Placental pericyte (primary cell): ENCODE data around the genes TNS3 and C7orf57.

GRCh38 chr7:47283246-47283997, 298.5 kb downstream of the TNS3 start:
- CAGE, long polyA plus RNA = no peak

GRCh38 chr7:47315315-47315903, 266.5 kb downstream of the TNS3 start:
- CAGE, long polyA plus RNA = no peak

DNA sequence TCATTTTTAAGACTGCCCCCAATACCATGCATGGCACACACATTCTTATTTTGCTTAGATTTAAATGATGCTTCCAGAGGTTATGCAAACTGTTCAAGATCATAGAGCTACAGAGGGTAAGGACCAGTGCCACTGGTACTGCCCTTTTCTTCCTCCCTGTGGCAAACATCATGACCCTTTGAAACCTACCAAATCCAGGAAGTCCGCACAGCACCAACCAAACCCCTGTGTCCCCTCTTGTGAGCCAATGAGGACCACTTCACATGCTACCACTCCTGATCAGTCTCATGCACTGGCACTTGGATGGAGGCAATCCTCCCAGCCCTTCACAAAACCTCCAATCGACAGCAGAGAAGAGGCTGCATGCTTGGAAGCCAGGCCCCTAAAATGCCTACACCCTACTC, 248.0 kb downstream of the TNS3 start:
- CAGE, long polyA plus RNA = no peak

GRCh38 chr7:47336012-47336656, 245.8 kb downstream of the TNS3 start:
- CAGE, long polyA plus RNA = no peak

GRCh38 chr7:47581425-47582442, at the start of gene TNS3:
TNS3 (minus strand) TSS chr7:47582111.
- CAGE, long polyA plus RNA = no peak

GRCh38 chr7:47582443-47582831, 526 bp upstream of the TNS3 start:
- CAGE, long polyA plus RNA = no peak

DNA sequence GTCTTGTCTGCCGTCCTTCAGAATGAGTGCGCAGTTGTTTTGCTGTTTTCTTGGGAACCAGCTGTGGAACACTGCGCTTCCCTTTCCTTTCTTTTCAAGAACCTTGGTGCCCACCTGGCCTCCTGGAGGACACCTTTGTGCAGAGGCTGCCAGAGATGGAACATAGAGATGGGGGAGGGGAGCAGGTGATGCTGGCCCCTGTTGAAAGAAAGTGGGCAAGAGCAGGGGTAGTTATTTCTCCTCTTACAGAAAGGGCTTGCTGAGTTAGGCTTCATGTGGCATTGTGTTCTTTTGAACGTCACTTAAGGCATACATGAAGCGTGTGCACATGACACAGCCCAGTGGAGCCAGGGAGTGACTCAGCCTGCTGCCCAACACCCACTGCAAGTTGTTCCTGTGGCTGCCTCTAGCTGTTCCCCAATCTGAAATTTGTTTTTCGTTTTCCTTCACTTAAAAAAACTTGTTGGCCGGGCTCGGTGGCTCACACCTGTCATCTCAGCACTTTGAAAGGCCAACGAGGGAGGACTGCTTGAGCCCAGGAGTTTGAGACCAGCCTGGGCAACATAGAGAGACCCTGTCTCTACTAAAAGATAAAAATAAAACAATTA, 87.5 kb upstream of the TNS3 start:
- CAGE, long polyA plus RNA = no peak

GRCh38 chr7:47672163-47672891, 90.4 kb upstream of the TNS3 start:
- CAGE, long polyA plus RNA = no peak

DNA sequence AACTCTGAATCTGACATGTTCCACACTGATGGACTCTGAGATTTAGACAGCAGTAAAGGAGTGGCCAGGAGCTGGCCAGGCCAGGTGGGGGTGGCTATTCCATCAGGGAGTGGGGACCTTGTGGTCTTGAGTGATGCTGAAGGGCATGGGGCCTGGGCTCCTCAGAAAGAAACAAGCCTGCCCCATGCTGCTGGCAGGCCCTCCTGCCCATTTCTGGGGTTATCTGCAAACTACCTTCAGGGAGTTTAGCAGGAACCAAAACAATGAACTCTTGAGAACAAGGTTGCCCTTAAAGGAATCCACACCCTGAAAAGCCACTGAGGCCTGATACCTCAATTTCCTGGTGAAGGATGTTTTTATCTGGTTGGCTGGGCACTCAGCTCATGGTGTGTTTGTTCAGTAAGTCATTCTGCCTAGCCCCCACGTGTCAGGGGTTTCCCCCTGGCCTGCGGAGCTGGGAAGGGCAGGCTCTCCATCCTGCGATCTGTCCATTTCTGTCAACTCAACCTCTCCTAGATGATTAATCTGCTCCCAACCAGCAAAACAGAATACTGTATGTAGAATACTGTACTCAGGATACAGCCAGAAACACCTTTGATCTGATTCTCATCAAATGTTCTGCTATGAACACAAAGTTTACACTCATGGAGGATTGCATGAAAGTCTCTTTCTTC, 143.4 kb upstream of the TNS3 start:
- CAGE, long polyA plus RNA = no peak

DNA sequence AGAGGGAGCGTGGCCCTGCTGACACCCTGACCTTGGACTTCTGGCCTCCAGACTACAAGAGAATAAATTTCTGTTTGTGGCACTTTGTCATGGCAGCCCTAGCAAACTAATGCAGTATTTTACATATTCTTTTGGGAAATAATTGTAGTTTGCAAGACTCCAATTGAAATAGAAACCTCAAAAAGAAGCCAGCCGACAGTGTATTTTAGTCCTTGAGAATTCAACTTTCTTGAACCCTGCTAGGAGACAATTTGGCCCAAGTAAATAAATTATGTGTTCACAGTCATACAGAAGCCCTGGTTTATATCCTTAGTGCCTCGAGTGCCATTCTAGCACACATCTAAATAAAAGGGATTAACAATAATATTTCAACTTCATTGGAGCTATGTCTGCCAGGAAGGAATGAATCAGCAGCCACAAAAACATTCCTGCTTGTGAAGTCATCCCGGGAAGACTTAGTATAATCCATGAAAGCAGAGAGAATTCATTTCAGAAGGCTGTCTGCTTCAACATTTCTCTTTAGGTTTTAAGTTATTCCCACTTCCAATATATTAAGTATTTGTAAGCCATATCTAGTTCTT, 164.4 kb downstream of the PKD1L1 start:
- CAGE, long polyA plus RNA = no peak

GRCh38 chr7:48035218-48036001, at the start of gene C7orf57:
C7orf57 (plus strand) TSS chr7:48035543.
- CAGE, long polyA plus RNA = no peak

DNA sequence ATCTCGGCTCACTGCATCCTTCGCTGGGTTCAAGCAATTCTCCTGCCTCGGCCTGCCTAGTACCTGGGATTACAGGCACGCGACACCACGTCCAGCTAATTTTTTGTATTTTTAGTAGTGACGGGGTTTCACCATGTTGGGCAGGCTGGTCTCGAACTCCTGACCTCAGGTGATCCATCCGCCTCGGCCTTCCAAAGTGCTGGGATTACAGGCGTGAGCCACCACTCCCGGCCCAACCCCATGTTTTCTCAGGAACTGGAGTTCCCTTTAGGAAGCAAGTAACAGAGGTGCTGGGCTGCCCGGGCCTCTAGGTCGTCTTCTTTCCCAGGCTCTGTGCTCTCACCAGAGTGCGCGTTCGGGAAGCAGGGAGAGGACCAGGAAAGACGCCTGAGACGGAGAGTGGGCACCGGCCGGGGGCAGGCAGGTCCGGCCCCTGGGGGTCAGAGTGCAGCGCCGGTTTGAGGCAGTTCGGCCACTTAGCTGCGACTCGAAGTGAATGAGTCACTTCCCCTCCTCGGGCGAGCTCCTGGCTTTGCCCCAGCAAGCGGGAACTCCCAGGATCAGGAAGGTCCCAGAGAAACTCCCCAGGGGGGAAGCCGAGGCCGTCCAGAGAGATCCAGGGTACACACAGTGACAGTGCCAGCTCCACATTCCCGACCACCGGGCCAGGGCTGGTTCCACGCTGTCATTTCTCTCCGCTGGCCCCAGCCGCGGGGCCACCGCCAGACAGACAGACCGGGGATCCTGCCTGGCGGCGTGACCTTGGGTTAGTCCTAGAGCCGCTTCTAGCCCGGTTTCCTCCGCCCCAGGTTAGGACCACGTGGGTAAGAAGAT, 748 bp upstream of the UPP1 start:
- CAGE, long polyA plus RNA = no peak

DNA sequence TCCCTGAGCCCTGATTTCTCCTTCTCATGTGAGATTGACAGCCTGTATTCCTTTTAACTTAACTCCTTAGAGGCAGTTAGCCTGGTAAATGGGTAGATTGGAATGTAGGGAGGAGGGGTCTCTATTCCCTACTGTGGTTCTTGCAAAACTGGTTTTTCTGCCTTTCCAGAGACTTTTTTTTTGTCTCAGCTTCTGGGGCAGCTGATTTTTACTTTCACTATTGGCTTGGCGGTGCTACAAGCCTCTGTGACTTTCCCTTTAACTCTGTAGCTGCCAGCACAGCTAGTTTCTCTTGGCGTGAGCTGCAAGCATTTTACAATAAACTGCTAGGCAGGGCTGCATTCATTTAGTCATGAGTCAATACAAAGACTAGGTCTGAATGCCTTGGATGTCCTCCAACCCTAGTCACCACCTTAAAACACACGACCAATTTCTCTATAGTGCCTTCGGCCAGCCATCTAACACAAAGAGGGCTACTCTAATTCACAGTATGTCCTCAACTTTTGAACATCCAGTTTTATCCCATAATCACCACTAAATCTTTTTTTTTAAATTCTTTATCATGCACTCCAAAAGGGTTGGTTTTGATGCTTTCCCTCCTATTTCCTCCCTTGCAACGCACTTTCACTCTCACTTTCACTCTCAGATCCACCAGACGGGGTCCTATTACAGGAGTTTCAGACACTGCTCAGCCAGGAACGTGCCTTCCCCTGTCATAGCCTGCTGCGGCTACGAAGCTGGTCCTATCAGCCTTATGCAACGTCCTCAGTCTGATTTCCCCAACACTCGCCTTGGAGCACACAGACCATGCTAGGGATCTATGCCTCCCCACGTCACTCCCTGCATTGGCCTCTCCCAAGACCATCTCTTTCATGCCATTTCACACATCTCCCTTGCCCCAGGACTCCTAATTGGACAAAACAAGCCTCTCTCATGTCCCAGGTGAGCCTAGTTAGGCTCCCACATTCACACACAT, 23.6 kb downstream of the ZPBP start:
- CAGE, long polyA plus RNA = no peak

DNA sequence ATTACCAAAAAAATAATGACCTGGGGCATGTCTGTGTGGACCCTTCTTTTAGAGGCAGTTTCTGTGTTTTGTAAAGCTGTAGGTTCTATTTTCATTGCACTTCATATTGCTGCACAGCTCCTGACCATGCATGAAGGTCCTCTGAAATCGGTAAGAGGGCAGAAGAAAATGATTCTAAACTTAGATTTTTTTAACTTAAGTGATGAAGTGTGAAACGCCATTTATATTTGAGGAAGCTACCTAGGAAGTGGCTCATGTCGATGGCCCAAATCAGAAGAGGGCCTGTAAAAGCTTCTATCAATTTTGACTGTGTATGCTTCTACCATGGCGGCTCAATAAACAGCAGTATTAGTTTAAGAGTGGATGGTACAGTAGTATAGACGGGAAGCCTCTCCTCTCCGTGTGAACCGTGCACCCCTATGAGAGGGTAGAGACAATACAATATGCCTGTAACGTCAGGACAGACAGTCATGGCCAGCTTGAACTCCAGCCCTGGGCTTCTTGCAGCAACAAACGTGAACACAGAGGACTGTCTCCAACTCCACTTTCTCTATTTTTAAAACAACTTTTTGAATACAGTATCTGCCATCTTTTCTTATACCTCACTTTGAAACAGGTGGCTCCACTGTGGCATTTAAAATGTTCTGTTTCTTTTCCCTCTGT, 7.6 kb downstream of the IKZF1 start:
- CAGE, long polyA plus RNA = no peak

- CAGE, long polyA plus RNA = no peak
These were observed 8.3 kb downstream of the IKZF1 start for GRCh38 chr7:50312621-50313347.

DNA sequence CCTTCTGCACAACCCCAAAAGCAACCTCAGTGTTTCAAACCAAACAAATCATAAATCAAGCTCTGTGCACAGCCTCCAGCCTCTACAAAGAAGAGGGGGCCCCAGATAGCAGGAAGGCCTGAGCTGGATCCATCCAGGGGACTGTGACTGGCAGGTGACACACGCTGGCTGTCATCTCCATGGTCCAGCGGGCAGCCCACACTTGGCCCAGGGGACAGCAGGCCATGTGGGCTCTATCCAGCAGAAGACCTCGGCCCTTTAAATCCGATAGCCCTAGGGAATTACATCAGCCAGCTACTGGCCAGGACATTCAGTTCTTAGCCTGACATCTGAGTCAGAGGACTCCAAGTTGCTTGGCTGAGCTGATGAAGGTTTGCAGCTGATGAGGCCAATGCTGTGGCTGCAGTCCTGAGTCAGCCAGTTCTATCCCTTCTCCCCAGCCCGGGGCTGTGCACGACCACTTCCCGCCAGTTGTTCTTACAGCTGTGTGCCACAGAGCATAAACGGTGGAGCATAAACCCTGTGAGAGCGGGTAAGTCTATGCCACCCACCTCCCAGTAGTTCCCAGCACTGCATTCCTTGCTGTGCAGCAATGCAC, 52.1 kb upstream of the FIGNL1 start:
- CAGE, long polyA plus RNA = no peak

GRCh38 chr7:50673559-50674258, 108.5 kb upstream of the DDC start:
- CAGE, long polyA plus RNA = no peak

DNA sequence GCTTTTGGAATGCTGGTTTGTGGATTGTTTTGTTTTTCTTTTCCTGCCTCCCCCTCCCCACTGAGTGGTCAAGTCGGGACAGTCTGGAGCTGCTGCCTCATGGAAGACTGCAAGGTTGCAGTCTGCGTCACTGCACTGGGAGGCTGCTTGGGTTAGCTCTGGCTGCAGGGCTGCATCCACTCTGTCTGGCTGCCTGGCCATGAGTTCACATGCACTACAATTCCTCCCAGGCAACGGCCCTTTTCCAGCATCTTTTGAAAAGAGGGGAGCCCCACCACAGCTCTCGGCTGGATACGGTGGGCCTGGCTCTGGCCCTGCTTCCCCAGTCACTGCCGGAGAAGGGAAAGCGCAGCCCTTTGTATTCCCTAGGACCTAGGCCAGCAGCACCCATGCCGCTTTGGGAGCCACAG, 80.7 kb downstream of the GRB10 start:
- CAGE, long polyA plus RNA = no peak

- CAGE, long polyA plus RNA = no peak
These were observed 71.9 kb downstream of the GRB10 start for GRCh38 chr7:50710777-50711265.

- CAGE, long polyA plus RNA = no peak
These were observed 10.9 kb upstream of the COBL start for GRCh38 chr7:51327521-51327865.